Epithelial cell of prostate (primary cell): Measurements from ENCODE around the genes TK2, CA7, CES2 and E2F4.

DNA sequence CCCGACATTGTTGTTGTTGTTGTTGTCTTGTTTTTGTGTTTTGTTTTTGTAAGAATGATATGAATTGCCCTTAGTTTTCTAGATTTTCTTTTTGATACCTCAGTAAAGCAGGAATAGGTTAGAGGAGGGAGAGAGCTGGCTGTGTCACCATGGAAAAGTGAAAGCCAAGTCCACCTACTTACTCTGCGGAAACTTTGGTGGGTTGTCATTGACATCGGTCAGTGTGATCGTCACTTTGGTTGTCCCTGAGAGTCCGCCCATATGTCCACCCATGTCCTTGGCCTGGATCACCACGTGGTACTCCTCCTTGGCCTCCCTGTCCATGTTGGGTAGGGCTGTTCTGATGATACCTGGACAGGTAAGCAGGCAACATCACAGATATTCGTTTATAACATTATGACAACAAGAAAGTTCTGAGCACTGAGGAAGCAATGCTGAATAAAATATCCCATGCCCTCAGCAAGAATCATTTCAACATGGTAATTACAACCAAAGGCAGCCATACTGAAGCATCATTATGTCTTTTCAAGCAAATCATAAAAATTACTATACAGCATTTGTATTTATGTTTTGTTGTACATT, 130.2 kb downstream of the CDH11 start:
- RRBS, result no CpG with 5 or more reads among the region's 7 CpGs

GRCh38 chr16:65004585-65005150, 117.2 kb downstream of the CDH11 start:
- RRBS, result no CpG with 5 or more reads among the region's 20 CpGs

- RRBS, result no CpG with 5 or more reads among the region's 1 CpG
These were observed 613.0 kb upstream of the CDH11 start for GRCh38 chr16:65734929-65735175.

DNA sequence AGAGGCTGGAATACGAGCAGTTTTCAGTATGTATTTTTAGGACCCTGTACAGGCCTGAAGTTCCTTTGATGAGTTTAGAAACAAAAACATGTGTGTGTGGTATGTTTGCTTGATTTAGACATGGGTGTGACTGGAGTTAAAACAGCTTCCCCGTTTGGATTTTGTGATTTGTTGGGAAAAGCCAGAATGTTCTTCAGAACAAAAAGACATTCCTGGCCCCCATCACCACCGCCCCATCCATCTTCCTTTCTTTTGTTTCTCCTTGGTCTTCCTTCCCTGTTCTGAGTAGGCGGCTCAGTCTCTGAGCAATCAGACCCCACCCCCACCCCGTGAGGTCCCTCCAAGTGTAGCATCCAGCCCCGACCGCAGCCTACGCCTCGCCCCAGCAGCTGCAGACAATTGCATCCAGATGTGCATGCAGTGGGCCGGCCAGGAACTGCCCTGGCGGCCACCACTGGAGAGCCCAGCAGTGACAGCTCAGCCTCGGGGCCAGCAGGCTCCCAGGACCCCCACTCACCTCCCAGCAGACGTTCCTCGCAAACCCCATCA, 100.0 kb upstream of the CDH5 start:
- RRBS, result no CpG with 5 or more reads among the region's 14 CpGs

DNA sequence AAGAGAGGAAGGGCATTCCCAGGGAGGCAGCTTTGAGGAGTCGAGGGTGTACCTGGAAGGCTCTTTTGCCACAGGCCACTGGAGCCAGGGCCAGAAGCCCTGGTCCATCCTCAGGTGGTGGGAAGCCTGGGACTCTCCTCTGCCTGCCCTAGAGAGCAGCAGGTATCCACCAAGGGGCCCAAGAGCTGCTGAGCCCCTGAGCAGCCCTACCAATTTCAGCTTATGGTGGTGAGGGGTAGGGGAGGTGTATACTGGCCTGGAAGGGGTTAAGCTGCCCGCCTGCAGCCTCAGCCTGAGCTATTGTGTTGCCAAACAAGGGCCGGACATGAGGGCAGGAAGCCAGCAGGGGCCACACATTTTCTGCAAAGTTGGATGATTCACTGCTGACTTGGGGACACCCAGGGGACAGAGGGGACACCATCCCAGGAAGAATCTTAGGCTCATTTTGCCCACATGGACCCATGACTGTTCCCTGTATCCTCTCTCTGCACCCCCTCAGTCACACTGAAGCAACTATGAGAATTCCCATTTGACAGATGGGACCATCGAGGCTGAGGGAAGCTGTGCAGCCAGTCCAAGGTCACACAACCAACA, 1.8 kb downstream of the CDH5 start:
- RRBS, result no CpG with 5 or more reads among the region's 4 CpGs

DNA sequence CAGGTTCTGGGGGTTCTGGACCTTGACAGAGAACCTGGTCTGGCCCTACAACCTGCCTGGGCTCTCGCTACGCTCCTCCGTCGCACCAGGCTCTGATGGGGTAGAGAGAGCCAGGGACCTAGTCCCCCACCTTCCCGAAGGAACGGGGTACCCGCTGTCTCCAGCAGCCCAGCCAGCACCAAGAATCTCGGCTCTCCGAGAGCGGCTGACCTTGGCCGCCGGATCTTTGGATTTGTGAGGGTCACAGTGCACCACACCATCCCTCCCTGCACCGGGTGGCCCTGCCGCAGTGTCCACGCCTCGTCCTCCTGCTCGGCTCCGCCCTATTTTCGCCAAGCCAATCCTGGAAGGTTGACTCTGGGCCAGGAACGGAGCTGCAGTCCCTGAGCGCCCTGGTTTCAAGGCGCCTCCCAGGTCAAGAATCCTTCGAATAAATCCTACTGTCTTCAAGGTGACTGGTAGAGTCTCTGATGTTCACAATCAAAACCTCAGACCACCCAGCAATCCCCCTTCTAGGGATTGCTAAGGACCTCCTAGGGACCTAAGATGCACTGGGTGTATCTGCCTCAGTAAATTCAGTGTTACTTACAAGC, 20.3 kb upstream of the BEAN1 start:
- RRBS, result no CpG with 5 or more reads among the region's 23 CpGs

DNA sequence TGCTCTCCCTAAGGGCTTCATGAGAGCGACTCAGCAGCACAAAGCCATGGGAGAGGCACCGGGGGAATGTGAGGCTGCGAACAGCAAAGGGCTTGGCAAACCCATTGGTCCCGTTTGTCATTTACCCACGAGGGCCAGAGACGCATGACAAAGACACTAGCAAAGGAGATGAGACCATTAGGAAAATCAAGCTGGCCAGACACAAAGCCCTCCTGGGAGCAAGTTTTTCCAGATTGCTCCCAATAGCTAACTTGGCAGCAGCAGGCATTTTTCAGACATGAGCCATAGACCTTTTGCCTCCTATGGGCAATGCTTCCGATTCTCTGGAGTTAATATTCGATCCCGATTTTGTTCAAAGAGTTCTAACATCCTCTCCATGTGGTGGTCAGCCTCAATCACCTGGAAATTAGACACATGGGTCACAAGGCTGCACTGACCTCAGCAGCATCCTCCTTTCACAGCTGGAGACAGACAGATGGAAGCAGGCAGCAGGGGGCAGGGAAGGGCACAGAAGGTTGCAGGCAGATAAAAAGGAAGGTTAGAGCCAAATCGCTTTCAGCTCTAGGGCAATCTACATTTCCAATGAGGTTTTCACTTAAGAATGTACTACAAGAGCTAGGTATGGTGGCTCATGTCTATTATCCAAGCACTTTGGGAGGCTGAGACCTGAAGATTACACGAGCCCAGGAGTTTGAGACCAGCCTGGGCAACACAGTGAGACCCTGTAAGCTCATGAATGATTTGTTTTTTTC, 38.1 kb downstream of the TK2 start:
- RRBS, result no CpG with 5 or more reads among the region's 11 CpGs

- RRBS, result no CpG with 5 or more reads among the region's 16 CpGs
These were observed 28.0 kb downstream of the TK2 start for GRCh38 chr16:66521575-66522646.

GRCh38 chr16:66549548-66550562, at the start of gene TK2:
TK2 (minus strand) TSS chr16:66550122.
- RRBS, result 1% methylated on average over 47 of the region's 80 CpGs

DNA sequence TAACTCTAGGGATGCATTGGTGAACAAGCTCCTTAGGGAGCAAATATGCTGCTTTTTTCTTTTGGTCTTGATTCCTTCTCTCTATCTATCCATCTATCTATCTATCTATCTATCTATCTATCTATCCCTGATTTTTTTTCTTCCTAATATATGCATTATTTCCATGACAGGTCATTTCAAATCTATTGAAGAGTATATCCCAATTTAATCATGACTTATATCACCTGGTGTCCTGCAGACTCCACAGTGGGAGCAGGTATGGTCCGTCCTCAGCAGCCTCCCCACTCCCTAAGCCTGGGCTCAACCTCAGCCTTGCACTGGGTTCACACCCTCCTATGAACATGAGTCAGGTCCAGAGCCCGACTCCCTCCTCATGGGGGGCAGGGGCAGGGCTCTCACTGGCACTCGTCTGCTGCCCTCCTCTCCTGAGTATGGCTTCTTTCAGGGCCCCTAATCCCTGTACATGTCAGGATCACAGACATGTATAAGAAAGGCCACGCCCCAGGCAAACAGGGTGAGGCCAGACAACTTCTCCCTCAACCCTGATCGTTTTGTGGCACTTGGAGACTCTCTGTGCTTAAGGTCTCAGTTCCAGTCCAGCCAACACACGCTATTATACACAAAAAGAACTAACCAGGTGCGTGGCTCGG, 45.0 kb downstream of the CMTM3 start:
- RRBS, result no CpG with 5 or more reads among the region's 8 CpGs

DNA sequence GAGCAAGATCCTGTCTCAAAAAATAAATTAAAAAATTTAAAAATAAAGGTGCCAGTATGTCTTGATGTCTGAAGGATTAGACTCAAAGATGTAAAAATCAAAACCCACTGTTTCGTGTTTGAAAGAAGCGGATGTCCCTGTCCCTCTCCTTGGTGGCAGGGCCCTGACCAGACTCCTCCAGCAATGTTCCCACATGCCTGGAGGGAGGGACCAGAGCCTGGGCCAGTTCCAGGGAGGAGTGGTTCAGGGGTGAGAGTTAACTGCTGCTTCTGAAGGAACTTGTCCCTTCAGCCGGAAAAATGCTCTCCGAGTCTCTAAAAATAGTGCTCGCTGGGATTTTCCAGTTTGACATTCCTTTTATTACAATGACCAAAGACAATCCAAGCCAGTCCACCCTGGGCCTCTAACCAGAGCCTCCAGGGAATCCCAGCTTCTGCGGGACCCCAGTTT, 9.5 kb upstream of the CMTM4 start:
- RRBS, result no CpG with 5 or more reads among the region's 6 CpGs

DNA sequence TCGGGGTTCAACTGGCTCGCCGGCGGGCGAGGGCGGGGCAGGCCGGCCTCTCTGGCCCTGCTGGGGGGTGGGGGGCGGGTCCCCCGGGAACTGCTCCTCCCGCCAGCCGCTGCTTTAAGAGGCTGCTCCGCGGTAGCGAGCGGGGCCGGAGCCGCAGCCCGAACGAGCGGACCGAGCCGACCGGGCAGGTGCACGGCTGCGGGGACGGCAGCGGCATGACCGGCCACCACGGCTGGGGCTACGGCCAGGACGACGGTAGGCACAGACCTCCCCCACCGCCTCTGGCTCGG, at the start of gene CA7:
Gene CA7, plus strand, starts transcription at position 142 of the 290 bp plus-strand sequence.
- RRBS, result 2% methylated on average over 22 of the region's 34 CpGs

DNA sequence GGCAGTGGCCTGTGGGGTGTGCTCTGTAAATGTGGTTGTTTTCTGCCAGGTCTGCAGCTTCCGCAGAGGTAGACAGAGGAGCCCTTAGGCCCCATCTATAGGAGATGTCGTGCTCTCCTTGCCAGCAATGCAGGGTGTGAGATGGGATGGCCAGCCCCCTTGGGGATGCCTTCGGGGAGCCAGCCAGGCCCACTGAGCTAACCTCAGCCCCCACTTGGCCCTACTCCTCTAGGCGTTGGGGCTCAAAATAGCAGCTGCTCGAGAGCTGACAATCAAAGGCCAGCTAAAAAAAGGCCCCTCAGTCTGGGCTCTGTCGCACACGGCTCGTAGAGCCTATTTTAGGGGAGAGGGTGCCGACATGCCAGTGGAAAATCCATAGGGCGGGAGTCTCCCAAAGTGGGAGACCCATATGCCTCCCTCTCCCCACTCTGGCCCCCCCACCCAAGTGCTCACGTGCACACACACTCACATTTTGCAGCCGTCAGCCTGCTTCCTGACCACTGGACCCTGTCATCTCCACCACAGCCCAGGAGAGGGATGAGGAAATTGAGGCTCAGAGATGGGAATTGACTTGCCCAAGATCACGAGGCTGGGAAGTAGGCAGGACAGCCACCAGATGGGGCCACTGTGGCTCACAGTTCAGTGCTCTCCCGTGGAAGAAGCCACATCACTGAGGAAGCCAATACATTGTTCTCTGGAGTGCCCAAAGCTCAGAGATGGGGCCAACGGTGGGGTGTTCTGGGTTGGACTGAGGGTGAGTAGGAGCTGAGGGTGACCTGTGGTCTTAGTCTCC, 15.7 kb downstream of the CDH16 start:
- RRBS, result no CpG with 5 or more reads among the region's 15 CpGs

GRCh38 chr16:66921837-66922533, 3.3 kb upstream of the CDH16 start:
- RRBS, result 61% methylated on average over 3 of the region's 36 CpGs

GRCh38 chr16:66929995-66930687, 4.1 kb downstream of the CIAO2B start:
- RRBS, result no CpG with 5 or more reads among the region's 5 CpGs

- RRBS, result 2% methylated on average over 24 of the region's 73 CpGs
These were observed at the start of gene CES2 for GRCh38 chr16:66934601-66935813. CES2 (plus strand) TSS chr16:66935516.

DNA sequence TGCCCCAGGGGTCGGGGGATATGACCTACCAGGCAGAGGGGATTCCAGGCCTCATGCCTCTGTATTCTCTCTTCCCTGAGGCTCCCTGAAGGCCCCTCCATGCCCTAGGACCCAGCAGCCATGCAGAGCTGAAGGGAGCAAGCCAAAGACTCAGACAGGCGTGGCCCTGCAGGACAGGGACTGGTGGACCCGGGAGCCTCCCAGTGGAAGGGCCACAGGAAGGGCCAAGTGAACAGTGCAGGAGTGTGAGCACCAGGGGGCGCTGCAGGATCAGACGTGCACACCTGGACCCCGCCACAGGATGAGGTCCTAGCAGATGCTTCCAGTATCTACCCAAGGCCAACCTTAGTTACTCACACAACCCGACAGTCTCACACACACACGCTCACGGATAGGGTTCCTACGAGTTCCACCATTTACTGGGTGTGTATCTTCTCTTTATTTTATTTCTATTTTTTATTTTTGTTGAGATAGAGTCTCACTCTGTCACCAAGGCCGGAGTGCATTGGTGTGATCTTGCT, 10.7 kb upstream of the CES4A start:
- RRBS, result no CpG with 5 or more reads among the region's 11 CpGs

GRCh38 chr16:67038907-67039324, 10.0 kb downstream of the CBFB start:
- RRBS, result no CpG with 5 or more reads among the region's 1 CpG

GRCh38 chr16:67163485-67164353, 826 bp upstream of the HSF4 start:
- RRBS, result 2% methylated on average over 10 of the region's 88 CpGs

- RRBS, result under 1% methylated on average over 15 of the region's 53 CpGs
These were observed at the start of gene E2F4 for GRCh38 chr16:67191682-67192553. E2F4 (plus strand) TSS chr16:67192155.